Mesenchymal stem cell of Wharton's jelly (primary cell): ENCODE results near the genes KRT222, KRTAP4-7, KRT33B and KRT31.

- CAGE, long polyA plus RNA, result no peak
These were observed 21.6 kb downstream of the GJD3 start for GRCh38 chr17:40342773-40343511.

DNA sequence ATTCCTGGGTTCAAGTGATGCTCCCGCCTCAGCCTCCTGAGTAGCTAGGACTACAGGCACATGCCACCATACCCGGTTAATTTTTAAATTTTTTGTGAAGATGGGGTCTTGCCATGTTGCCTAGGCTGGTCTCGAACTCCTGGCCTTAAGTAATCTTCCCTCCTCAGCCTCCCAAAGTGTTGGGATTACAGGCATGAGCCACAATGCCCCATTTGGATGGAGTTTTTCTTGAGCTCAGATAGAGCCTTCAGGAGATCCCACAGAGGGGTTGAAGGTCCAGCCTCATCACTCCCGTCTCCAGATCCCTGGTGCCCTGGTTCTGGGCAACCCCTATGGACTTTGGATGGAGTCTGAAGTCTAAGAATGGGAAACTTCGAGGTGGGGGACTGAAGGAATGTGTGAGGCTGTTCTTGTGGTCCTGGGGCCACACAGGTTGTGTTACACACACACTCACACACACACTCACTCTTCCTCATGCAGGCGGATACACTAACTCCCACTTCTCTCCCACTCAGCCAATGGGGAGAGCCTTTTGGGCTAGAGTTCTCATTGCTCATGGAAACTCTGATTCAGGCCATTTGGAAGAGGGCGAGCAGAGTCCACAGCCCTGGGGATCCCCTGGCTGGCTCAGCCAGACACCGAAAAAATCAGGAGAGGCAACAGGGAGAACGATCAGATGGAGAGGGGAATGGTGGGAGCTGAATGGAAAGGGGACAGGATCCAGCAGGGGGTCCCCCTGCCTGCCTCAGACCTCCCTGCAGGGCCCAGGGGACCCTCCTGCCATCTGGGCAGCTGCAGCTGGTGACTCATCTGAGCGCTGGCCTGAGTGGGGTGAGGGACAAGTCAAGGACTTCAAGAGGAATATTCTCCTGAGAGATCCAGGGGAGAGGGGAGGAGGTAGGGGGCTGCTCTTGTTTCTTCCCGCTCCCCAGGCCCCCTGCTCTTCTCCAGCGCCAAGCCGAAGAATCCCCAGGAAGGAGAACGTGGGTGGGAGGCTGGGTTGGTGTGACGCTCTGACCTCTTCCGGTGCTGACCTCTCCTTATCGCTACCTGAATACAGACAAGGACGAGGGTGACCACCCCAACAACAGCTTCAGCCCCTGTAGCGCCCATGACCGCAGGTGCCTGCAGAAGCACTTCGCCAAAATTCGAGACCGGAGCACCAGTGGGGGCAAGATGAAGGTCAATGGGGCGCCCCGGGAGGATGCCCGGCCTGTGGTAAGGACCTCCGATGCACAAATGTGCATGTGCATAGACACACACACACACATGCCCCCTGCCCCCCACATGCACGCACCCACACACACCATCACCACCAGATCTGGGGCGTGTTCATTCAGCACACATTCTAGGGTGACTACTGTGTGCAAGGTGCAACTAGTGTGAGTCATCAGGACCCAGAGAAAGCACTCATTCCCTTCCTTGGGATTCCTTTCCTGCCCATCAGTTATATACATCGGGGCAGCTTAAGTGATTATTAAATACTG lies 9.2 kb downstream of the IGFBP4 start:
- CAGE, long polyA plus RNA, result no peak

DNA sequence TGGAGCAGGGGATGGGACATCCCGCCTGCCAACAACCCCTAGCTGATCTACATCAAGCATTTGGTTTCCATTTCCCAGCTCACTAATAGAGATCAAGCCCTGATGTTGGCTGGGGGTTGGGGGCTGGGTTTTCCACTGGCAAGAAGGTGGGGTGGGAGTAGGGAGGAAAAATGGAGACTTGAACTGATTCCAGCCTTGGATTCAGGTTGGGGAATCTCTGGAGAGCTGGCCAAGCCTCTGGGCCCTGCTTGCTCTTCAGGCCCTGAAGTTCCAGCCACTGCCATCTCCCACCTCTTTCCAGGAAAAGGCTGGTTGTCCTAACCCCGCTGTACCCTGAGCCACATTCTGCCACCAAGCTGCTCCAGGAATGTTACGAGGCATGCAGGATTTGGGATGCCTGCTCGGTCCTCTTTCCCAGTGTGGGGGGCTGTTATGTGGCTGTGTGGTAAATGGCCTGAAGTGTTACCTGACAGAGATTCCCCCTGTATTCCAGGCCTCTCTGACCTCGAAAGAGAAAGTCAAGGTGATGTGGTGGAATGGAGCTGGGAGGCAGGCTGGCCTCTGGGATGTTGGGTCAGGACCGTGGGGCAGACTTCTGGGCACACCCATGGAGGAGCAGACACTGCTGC lies 16.6 kb downstream of the IGFBP4 start:
- CAGE, long polyA plus RNA, result no peak

- CAGE, long polyA plus RNA, result no peak
These were observed 21.0 kb downstream of the IGFBP4 start for GRCh38 chr17:40464240-40464591.

DNA sequence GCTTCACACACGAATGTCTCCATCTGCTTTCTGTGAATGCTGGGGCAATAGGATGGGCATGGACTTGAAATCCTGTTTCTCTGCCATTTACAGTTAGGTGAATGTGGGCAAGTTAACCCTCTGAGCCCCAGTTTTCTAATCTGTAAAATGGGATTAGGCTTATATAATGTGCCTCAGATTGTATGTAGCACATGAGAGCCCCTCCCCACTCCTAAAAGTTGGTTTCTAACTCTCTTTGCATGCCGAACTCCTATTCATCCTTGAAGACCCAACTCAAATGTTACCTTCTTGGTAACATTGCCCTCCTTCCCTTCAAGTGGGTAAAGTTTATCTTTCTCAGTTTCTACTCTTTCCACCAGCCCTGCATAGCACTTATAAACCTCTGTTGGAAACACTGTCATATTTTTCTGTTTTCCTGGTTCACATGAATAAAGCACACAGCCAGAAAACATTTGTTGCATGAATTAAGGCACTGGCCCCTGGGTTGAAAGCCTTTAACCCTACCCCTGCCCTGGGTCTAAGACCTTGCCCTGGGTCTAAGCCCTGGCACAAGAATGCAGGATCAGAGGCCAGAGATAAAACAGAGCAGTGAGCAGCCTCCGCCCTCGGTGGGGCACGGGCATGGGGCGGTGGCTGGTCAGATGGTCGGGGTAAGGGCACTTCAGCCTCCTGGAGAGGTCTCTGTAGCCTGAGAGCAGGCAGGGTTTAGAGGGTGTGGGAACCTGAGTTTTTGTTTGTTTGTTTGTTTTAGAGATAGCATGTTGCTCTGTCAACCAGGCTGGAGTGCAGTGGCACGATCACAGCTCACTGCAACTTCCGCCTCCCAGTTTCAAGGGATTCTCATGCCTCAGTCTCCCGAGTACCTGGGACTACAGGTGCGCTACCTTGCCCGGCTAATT lies 28.0 kb downstream of the TNS4 start:
- CAGE, long polyA plus RNA, result no peak

DNA sequence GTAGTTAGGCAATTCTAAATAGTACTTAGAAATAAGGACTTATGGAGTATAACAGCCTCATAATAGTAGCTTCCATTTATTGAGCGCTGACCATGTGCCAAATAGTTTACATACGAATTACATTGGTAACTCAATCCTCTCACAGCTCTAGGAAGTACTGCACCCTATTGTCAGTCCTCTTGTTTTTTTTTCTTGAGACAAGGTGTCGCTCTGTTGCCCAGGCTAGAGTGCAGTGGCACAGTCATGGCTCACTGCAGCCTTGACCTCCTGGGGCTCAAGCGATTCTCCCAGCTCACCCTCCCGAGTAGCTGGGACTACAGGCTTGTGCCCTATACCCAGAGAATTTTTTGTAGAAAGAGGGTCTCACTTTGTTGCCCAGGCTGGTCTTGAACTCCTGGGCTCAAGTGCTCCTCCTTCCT lies 3.0 kb downstream of the TNS4 start:
- CAGE, long polyA plus RNA, result no peak

DNA sequence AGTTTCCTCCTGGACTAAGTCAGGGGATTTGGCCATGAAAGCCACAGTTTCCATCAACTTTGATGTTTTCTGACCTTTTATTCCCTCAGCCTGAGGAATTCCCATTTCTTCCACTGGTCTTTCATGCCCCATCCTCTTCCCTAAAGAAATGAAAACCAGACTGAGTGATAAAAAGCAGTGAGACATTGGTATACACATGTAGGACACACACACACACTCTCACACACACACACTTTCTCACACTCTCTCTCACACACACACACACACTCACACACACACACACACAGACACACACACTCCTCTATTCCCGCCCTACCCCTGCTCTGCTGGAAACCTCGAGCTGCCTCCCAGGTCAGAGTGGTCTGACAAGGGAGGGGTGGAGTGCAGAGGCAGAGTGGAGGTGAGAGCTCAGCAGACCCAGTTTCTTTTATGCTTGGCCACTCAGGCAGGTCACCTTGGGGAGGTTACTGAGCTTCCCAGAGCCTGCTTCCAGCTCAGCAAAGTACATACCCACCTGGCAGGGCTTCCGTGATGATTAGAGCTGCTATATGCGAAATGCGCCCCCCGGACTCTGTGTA lies 30.8 kb downstream of the CCR7 start:
- CAGE, long polyA plus RNA, result no peak

- CAGE, long polyA plus RNA, result no peak
These were observed 25.4 kb downstream of the CCR7 start for GRCh38 chr17:40539767-40540342.

DNA sequence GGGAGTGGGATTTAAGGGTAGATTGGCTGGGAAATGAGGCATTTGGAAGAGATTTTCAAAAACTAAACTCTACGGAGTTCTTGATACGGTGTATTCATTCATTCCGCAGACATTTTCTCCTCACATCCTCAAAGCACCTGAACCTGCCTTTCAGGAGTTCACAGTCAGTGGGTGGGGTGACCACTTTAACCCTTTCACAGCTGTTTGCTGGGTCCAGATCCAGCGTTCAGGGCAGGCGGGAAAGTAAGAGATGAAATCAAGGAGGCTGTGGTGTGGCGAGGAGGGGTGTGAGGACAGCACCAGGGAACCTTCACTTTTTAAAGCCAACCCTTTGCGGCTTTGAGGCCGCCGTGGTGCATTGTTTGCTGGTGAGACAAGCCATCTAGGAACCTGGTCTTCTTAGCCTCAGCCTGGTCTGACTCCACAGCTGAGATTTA lies 1.1 kb downstream of the CCR7 start:
- CAGE, long polyA plus RNA, result no peak

GRCh38 chr17:40597240-40597913 lies 32.1 kb upstream of the CCR7 start:
- CAGE, long polyA plus RNA, result no peak

DNA sequence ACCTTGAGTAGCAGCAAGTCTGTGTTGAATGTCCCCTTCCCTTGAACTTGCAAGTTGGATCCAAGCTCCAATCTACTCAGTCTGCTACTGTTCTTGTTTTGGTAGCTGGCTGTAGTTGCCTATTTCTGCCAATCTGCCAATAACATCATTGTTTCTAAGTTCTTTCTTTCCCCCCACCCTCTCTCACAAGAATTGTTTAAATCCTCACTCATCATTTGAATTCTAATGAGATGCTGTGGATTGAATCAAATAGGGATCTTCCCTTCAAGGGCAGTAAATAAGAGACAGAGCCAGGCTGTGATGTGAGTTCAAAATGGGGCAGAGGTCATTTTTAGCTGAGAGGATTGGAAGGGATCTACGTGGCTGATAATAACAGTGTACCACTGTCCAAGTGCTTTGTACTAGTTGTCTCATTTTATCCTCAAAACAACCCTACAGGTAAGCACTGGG lies 39.0 kb upstream of the CCR7 start:
- CAGE, long polyA plus RNA, result no peak

DNA sequence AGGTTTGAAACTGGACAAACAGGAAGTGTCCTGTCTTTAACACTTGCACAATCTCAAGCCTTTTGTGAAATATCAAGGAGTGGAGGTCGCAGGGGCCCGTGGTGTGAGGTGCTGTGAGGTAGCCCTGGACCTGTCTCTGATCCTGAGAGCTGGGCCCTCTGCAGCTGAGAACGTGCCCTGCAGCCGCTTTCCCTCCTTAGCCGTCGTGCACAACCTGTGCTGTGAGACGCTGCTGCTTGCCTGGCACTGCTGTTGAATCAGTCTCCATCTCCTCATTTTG lies 29.9 kb downstream of the SMARCE1 start:
- CAGE, long polyA plus RNA, result no peak

GRCh38 chr17:40622446-40622707 lies 25.2 kb downstream of the SMARCE1 start:
- CAGE, long polyA plus RNA, result no peak

GRCh38 chr17:40642166-40642904 lies 5.3 kb downstream of the SMARCE1 start:
- CAGE, long polyA plus RNA, result no peak

GRCh38 chr17:40664825-40665350 lies at the start of gene KRT222:
Gene KRT222 (minus strand): TSS chr17:40665177.
- CAGE, long polyA plus RNA, result no peak

DNA sequence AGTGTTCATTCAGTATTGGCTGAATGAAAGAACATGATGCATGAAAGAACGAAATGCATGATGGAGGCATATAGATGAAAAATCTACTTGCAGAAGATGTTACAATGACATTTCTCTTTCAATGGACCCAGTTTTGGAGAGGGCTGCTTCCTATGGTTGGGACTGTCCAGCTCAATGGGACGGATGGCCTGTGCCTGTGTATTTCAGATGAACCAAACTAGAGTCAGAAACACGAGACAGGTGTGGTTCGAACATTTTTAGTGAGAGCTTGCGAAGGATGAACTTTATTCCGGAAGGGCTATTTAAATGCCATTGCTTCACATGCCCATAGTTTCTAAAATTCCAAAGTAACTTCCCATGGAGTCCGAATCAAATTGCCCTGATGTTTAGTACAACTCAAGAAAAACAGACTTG lies 1.5 kb downstream of the KRT20 start:
- CAGE, long polyA plus RNA, result no peak

- CAGE, long polyA plus RNA, result no peak
These were observed at the start of gene KRTAP4-7 for GRCh38 chr17:41083929-41084305. Gene KRTAP4-7 (plus strand): TSS chr17:41084150.

- CAGE, long polyA plus RNA, result no peak
These were observed at the start of gene KRT33B for GRCh38 chr17:41369641-41369900. Gene KRT33B (minus strand): TSS chr17:41369813.

- CAGE, long polyA plus RNA, result no peak
These were observed at the start of gene KRT31 for GRCh38 chr17:41397004-41397780. Gene KRT31 (minus strand): TSS chr17:41397608.

- CAGE, long polyA plus RNA, result no peak
These were observed 3.4 kb downstream of the KRT14 start for GRCh38 chr17:41583062-41584004.